Mesothelial cell of epicardium (in vitro differentiated cells): Measurements from ENCODE around the genes CPNE8 and SLC2A13.

DNA sequence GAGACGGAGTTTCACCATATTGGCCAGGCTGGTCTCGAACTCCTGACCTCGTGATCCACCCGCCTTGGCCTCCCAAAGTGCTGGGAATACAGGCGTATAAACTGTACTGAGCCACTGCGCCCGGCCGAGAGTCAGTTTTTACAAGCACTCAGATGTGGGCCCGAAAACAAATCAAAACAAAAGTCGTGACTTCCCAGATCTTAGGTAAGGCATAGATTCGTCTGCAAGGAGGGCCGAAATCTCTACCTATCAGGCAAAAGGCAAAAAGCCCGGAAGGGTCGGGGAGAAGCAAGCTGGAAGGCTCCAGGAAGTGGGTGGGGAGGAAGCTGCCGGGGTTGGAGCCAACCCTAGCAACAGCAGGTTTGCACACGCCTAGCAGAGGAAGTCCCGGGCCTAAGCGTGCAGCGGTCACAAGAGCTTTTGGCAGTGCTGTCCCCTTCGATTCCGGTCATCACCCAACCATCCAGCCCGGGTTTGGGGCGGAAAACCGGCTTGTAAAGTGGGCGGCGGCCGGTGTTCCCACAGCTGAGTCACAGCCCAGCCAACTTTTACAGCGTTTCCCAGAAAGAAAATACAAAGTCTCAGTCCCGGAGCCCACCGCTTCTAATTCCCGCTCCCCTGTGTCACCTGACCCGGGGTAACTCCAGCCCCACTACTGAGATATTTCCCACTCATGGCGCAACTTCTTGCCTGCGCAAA lies 589 bp downstream of the CPNE8 start:
- PRO-cap: unidirectional peak, plus-strand start at position 378 of the sequence

- PRO-cap: bidirectional peak, plus-strand start at chr12:38905700, minus-strand start at chr12:38905591
These were observed at the start of gene CPNE8 for GRCh38 chr12:38905352-38905849. TSS of gene CPNE8 (minus strand) at chr12:38905591.

- PRO-cap: no peak
These were observed 78.0 kb upstream of the CPNE8 start for GRCh38 chr12:38983415-38983725.

GRCh38 chr12:39351546-39352325 lies 91.2 kb downstream of the KIF21A start:
- PRO-cap: no peak

GRCh38 chr12:39893394-39893777 lies 212.5 kb downstream of the SLC2A13 start:
- PRO-cap: no peak

DNA sequence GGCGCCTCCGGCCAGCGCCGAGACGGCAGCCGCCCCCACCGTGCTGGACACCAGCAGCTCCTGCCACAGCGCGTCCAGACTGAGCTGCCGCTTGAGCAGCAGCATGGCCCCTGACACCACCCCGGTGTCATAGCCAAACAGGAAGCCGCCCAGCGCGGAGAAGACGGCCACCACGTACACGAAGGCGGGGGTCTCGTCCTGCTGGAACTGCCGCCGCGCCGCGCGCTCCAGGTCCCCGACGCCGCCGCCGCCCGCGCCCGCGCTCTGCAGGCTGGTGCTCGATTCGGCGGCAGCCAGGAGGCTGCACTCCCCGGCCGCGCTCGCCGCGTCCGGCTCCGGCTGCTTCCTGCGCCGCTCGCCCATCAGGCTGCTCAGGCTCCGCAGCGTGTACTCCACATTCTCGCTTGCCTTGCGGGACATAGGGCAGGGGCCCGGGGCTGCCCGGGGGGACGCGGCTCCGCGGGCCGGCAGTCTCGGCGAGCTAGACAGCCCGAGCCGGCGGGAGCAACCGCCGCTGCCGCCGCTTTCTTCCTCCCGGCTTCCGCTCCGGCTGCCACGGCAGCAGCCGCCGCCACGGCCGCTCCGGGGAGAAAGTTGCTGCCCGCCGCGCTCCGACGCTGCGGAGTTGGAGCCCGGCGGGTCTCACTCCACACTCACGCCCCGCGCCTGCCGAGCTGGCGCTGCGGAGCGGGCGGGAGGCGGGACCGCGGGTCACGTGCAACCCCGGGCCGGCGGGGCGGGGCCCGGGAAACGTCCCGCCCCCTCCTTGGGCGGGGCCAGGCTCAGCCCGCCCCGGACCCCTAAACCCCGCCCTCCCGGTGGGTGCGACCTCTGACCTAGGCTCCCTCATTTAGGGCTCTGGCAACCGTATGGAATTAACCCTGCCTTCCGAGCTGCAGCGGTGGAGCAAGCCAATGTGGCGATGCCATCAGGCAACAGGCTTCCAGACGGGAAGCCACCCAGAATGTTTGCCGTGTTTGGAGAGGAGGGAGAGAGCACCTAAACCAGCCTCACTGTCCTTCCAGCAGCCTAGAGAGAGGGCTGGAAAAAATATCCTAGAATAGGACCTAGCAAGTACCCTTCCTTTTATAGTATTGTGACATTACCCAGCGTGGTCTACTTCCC lies at the start of gene SLC2A13:
Gene SLC2A13 (minus strand): TSS at position 693 of the 1,125 bp plus-strand sequence.
- PRO-cap: unidirectional peak, minus-strand start at position 671 of the sequence

GRCh38 chr12:41485115-41485650 lies 297.1 kb downstream of the PDZRN4 start:
- PRO-cap: no peak

DNA sequence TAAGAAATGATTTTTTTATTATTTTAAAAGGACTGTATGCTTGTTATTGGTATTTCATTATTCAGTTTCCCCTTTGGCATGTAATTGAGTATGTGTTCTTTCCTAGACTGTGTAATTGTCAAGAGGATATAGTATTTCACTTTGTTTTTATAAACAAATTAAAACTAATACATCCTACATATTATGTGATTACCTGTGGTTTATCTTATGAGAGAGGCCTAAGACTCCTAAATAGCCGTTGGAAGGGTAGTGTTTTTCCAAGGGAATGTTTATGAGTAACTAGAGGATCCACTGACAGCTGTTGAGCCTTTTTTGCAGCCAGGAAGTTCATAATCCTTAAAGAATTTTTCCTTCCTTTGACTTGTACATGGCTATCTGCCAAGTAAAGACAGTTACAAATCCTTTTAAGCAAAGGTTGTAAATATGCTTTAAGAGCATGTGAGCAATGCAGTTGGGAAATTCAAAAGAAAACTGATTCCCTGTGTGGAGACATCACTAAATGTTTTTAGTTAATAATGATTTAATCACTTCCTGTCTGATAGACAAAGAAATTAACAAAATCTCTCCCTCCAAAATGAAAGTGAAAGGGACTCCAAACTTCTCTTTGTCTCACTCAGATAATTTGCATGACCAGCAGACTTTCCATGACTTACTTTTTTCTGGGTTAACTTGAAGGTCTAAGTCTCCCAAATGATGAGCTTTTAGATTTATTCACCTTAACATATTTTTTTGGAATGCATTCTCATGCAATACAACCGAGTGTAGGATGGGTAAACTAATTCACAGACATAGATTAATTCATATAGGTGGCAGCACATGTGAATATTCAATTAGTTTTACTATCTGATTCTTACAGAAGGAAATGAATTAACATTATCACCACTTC lies 333.8 kb downstream of the PDZRN4 start:
- PRO-cap: no peak

GRCh38 chr12:42024141-42024491 lies 120.6 kb downstream of the GXYLT1 start:
- PRO-cap: no peak

DNA sequence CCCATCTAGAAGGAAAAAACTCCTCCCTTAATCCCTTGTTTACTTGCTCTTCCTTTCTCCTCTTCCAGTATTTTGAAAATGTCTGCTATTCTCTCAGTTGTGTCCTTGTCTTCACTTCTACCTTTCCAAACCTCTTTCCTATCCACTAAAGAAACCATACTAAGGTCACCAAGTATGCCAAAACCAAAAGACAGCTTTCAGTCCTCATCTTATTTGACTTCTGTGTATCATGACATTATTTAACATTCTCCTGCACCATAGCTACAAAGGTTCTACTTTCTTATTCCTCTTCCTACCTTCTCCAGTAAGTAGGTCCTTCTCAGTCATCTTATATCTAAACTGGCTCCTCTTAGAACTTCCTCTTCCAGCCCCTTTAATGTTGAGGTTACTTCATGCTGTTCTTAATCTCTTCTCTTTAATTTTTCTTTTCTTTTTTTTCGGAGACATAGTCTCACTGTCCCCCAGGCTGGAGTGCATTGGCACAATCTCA lies 24.4 kb upstream of the GXYLT1 start:
- PRO-cap: no peak

DNA sequence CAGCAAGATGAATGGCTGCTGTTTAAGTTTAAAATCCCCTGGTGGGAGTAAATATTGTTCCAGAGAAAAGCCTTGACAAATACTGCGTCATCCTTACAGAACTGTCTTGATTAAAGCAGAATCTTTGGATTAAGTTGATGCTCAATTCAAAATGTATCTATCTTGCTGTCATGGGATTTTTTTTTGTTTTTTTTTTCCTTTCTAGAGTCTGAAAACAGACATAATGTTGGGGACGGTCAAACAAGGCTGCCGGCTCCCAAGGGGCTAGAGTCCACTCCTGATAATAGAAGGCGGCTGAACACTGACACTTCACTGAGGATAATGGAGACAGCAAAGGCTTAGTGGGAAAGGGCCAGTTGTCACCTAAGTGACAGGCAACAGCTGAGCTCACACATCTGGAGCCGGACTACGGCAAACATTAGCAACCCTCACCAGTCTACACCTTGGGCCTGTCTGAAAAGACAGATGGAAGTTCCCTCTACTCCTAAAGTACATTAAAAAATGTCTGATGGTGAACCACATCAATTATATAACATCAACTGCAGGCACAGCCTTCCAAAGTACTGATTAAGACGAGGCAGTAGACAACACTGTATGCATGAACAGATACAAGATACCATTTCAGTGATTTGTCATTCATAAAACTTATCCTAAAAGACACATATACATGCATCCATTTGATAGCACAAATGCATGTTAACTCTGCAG lies 1.6 kb downstream of the PRICKLE1 start:
- PRO-cap: no peak

DNA sequence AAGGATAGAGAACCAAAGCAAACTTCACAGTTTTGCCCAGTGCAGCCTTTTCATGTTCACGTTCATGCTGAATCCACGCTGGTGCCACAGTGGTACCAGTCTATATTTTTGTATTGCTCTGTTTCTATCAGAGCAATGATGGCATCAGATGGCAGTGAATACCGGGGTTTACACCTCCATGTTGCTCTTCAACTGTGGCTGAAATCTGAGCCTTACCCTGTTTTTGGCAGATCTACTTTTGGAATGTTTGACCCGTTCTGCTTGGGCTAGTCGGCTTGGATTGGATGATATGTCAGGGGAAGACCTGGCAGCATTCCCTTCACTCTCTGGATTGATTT lies 144.9 kb upstream of the PRICKLE1 start:
- PRO-cap: no peak

DNA sequence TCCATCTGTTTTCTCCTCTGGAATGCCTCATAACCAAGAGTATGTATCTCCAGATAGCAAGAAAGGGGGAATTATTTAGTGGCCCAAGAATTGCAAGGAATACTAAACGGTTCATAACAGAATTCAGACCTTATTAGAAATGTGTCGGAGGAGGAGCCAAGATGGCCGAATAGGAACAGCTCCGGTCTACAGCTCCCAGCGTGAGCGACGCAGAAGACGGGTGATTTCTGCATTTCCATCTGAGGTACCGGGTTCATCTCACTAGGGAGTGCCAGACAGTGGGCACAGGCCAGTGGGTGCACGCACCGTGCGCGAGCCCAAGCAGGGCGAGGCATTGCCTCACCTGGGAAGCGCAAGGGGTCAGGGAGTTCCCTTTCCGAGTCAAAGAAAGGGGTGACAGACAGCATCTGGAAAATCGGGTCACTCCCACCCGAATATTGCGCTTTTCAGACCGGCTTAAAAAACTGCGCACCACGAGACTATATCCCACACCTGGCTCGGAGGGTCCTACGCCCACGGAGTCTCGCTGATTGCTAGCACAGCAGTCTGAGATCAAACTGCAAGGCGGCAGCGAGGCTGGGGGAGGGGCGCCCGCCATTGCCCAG lies 74.8 kb upstream of the NELL2 start:
- PRO-cap: no peak

DNA sequence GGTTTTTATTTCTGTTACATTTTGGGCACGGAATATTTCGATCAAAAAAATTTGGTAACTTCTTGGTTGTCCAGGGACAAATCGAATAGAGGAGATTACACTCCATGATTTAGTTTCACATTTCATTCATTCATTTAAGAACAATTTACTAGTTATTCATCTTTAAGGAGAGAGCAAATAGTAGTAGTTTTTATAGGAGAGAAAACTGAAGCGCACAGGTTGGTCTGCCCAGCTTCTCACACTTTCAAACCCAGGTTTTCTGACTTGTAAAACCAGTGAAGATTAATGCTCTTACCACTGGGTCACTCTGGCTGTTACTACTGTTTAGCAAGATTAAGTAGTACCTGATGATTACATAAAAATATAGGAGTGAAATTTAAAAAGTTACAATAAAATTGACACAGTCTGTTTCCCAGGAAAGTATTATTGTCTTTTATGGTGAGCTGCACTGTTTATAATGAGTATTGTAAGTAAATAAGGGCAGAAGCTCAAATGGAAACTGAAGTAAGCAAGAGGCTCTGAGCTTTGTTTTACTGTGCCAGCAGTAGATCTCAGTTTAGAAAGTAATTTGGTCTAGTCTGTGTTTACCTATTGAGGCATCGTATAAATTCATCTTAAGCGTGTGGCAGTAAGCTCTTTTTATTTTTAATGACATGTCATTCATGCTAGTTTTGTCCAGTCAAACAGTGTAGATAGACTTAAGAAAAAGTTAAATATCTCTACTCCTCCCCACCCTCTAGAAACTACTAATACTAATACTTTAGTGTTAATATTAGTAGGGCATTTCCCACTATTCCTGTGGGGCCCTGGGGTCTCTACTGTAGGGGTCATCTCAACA lies 1.7 kb downstream of the ANO6 start:
- PRO-cap: no peak

GRCh38 chr12:45260003-45260611 lies 44.2 kb downstream of the ANO6 start:
- PRO-cap: no peak

DNA sequence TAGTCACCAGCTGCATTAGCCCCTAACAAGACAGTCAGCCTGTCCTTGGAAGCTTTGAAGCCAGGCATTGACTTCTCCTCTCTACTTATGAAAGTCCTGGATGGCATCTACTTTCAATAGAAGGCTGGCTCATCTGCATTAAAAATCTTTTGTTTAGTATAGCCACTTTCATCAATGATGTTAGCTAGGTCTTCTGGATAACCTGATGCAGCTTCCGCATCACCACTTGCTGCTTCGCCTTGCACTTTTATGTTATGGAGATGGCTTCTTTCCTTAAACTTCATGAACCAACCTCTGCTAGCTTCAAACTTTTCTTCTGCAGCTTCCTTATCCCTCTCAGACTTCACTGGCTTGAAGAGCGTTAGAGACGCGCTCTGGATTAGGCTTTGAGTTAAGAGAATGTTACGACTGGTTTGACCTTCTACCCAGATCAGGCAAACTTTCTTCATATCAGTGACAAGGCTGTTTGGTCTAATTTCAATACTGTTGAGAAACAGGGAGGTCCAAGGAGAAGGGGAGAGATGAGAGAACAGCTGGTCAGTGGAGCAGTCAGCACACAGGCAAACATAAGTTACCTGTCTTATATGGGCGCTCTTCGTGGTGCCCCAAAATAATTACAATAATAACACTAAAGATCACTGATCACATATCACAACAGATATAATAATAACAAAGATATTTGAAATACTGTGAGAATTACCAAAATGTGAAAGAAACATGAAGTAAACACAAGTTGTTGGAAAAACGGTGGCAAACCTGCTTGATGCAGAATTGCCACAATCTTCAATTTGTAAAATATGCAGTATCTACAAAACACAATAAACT lies 14.9 kb downstream of the SCAF11 start:
- PRO-cap: no peak

GRCh38 chr12:45986564-45987138 lies 3.7 kb downstream of the SCAF11 start:
- PRO-cap: no peak

- PRO-cap: no peak
These were observed 74.4 kb downstream of the SLC38A1 start for GRCh38 chr12:46194199-46195031.

DNA sequence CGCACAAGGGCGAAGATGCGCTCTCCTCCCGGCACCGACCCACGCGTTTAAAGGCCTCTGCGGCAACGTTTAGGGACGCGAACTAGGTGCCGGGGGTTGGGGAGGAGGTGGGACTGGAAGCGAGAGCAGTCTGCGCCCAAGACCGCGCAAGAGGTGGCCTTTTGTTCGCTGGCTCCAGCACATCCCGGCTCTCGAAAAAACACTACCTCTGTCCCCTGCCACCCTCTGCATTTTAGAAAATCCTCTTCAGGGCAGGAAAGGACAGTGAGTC lies 1.3 kb downstream of the SLC38A1 start:
- PRO-cap: no peak

GRCh38 chr12:46352231-46352555 lies 20.4 kb downstream of the SLC38A2 start:
- PRO-cap: no peak